A172 (cell line): ENCODE results near the gene KIF16B.

DNA sequence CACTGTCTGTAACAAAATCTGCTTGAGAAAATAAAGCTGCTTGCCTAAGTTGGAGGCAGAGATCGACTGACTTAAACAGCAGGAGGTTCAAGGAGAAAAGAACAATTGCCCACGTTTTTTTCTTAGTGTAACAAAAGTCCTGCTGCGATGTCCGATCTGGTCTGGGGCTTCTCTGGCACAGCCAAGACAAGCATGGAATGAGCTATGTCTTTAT, 580.3 kb upstream of the BTBD3 start:
- RAMPAGE, long total RNA, result no peak

DNA sequence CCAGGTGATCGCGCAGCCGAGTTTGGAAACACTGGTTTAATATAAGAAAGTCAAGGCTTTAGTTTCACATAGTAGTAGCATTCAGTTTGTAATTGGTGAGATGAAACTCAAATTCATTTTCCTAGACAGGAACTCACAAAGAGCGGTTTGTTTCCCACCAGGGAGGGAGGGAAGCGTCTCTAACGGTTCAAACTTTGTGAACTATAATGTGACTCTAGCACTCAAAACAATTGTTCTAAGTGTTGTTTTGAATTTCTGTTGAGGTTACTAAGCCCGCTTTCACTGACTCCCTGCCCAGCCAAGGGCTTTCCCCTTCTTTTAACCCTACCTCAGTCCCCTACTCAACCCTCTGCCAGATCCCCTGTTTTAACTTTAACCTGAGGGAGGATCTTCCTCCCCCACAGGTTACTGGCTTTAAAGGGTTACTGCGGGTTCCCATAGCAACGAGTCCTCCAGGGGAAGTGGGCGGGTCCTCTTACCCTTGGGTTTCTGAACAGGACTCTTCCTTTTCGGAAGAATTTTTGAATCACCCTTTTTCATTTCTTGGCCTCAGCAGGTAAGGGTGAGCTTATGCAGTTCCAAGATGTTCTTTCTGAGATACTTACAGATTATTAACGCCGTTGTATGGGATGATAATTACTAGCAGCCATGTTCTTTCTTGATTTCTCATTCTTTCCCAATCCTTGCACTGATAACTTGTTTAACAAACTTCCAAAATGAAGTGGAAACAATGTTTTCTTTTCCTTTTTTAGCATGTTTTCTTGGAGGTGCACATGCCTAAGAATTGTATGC, 25.5 kb upstream of the BTBD3 start:
- RAMPAGE, long total RNA, result no peak

GRCh38 chr20:11919511-11920020, 1.9 kb downstream of the BTBD3 start:
- RAMPAGE, long total RNA, result no peak

DNA sequence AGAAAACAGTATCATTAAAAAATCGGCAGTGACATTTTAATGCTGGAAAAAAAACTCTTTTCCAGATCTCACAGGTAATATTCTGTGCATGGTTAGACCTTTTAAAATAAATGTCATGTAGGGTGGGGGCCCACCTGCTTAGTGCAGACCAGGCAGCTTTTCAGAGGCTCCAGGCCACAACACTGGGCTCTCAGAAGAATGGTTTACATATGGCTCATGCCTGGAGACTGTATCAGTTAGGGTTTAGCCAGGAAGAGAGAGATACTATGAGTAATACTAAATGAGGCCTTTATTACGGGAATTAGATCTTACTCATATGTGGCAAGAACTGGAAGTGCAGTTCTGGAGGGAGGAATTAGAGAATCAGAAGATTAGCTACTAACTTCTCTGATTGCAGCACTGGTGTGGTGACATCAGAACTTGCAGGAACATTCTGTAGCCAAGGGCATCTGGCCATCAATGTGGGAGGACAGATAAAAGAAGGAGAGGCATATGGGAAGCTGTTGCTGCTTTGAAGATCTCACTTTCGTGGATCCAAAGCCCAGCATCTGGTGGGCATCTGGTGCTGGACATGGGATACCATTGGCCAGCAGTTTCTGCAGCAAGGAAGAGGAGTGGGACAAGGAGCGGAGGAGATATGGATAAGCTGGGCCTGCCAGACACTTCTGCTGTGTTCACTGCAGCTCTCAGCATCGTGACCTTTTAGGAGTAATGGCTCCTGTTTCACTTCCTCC, 248.4 kb downstream of the BTBD3 start:
- RAMPAGE, long total RNA, result no peak

DNA sequence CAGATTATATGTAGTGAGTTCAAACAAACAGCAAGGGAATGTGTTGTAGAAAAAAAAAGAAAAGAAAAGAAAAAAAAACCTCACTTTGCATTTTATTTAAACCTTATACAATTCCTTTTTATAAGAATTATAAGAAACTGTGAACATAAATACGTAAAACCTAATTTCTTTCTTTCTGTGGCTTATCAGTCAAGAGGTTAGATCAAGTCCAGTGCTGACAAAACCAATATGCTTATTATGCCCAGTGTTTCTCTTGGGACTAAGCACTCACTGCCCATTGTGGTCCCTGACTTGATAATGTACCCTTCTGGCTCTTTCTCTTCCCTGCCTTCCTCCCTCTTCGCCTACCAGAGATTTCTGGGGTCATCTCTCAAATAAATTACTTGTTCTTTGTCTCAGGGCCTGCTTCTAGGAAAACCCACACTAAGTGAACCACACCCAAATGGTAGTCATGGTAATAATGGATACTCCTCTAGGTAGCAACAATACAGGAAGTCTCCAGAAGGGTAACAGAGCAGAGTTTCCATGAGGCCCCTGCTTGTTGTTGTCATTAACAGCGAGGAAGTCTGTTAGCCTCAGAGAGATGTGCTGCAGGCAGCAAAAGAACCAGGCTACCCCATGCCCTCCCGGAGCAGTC, 9.7 kb downstream of the ISM1 start:
- RAMPAGE, long total RNA, result no peak

DNA sequence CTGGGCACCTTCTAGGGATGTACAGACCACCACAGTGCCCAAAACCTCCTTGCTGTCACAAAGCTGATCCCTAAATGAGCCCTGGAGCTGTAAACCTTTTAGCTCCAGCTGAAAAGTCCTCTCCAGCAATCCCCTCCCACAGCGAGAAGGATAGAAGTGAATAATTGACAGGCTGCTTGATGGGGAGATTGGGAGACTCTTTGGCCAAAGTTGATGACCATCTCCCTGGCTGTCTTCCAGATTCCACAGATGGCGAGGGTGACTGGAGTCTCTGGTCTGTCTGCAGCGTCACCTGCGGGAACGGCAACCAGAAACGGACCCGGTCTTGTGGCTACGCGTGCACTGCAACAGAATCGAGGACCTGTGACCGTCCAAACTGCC, 67.2 kb downstream of the ISM1 start:
- RAMPAGE, long total RNA, result no peak

DNA sequence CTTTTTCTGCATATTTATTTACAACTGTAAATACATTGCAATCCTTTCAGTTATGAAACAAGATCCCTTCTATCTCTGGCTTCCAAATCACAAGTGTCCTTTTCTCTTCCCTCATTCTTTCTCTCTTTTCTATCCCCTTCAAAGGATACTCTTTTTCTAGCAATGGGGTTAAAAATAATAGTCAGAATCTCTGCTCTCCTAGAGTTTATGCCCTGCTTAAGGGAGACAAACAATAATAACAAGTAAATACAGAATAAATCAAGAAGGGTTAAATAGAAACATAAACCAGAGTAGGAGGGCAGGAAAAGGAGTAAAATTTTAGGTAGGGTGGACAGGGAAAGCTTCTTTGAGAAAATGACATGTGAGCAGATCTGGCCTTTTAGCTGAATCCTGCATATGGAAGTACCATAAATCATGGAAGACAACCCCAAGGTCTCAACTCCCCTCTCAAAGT, 167.8 kb downstream of the TASP1 start:
- RAMPAGE, long total RNA, result no peak

DNA sequence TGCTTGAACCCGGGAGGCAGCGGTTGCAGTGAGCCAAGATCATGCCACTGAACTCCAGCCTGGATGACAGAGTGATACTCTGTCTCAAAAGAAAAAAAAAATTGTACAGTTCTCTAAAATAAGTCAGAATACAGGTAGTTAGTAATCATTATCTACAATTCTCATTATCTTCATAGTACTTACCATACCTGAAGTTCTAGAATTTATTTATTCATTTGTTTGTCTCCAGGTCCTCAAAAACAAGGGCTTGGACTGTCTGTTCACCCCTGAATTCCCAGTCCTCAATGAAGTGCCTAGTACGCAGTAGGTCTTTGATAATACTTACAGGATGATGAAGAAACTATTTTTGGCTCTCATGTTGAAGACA, 66.3 kb downstream of the NDUFAF5 start:
- RAMPAGE, long total RNA, result no peak

DNA sequence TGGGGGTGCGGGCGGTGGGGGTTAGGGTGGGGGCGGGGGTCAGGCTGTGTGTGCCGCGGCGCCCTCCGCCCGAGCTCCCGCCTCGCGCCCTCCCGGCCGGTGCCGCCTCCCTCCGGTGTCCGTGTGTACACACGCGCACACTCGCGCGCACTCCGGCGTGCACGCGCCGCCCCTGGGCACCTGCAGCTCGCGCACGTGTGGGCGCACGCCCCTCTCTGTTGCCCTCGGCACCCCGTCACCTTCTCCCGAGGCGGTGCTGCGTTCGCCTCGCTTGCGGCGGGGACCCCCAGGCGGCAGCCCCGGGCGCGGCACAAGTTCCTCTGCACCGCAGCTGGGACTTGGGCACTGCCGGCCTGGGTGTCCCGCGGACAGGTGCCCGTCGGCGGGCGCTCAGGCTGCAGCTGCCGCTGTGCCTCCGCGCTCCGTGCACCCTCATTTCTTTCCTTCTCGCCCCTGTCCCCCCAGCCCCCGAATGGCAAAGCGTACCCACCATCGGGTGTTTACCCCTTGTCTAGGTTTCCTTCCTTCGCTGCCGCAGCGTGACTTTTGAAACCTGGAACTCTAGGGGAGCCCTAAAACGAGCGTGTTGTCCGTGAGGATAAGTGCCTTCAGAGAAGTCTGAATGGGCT, 628 bp downstream of the MACROD2 start:
- RAMPAGE, long total RNA, result no peak

DNA sequence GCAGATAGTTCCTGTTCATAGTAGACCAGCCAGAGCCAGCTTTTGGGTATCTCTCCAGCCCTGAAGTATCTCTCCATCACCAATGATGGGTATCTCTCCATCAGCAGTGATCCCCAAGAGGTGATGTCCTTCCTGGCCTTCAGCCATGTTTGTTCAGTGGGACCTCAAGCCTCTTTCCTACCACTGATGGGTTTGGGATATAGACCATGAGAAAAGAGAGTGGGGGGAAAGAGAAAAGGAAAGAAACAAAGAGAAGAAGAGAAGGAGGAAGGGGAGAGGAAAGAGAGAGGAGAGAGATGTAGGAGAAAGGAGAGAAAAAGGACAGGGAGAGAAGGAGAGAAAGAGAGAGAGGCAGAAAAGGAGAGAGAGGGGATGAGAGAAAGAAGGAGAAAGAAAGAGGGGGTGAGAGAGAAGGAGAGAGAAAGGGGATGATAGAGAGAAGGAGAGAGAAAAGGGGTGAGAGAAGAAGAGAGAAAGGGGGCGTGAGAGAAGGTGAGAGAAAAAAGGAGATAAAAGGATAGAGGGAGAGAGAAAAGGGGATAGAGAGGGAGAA, 933.6 kb downstream of the KIF16B start:
- RAMPAGE, long total RNA, result no peak

GRCh38 chr20:16451917-16452507, 121.2 kb downstream of the KIF16B start:
- RAMPAGE, long total RNA, result no peak

DNA sequence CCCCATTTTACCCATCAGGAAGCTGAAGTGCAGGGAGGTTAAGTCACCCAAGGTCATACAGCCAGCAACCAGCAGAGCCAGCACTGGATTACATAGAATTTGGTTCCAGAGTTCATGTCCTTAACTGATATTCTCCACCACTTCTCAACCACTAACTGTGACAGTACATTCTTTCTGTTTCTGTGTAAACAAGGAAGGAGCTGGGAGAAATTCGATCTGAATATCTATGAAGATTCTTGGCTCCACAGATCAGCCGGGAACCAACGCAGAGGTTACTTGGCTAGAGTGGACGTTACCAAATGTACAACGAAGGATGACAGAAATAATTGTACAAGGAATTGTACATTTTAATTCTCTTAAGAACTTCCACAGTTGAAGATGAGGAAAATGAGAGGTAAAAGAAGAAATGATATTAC, 97.9 kb downstream of the KIF16B start:
- RAMPAGE, long total RNA, result no peak

- RAMPAGE, long total RNA, result no peak
Measured at GRCh38 chr20:16483436-16483882, 89.8 kb downstream of the KIF16B start.

GRCh38 chr20:16505767-16506476, 67.3 kb downstream of the KIF16B start:
- RAMPAGE, long total RNA, result no peak

GRCh38 chr20:16572839-16573936, at the start of gene KIF16B:
KIF16B (minus strand) TSS chr20:16573448.
- RAMPAGE, long total RNA, result start-site peak on the minus strand at chr20:16573332-16573389, 59 and 39 reads in 2 replicates

GRCh38 chr20:16730114-16731094, 578 bp downstream of the SNRPB2 start:
- RAMPAGE, long total RNA, result no peak

GRCh38 chr20:16864061-16864499, 115.9 kb downstream of the OTOR start:
- RAMPAGE, long total RNA, result no peak

- RAMPAGE, long total RNA, result no peak
Measured at GRCh38 chr20:17636629-17637296, 45.3 kb downstream of the RRBP1 start.

DNA sequence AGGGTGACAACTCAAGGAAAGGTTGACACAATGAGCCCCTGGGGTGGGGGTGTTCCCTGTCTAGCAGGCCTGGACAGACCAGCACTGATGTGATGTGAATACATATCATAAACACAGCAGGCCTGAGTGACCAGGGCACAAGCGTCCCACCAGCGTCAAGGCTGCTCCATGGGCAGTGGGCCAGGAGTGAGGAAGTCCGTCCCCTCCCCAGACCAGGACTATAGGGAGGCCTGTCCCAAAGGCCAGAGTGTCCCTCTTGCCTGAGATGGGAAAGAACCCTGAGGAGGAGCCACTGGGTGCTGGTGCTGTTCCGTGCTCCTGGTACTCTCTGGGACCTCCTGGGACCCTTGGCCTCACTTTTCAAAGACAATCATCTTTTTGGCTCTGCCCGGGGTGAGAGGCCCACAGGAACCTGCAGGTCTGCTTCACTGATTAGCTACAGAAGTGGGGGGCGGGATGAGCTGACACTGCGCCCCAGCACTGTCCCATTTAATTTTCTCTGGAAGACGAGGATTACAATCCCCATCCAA, 44.6 kb downstream of the RRBP1 start:
- RAMPAGE, long total RNA, result no peak

- RAMPAGE, long total RNA, result no peak
Measured at GRCh38 chr20:17638174-17638658, 43.8 kb downstream of the RRBP1 start.